Mesenchymal stem cell of the bone marrow (primary cell): ENCODE data around the genes EIF4A2 and SST.

DNA sequence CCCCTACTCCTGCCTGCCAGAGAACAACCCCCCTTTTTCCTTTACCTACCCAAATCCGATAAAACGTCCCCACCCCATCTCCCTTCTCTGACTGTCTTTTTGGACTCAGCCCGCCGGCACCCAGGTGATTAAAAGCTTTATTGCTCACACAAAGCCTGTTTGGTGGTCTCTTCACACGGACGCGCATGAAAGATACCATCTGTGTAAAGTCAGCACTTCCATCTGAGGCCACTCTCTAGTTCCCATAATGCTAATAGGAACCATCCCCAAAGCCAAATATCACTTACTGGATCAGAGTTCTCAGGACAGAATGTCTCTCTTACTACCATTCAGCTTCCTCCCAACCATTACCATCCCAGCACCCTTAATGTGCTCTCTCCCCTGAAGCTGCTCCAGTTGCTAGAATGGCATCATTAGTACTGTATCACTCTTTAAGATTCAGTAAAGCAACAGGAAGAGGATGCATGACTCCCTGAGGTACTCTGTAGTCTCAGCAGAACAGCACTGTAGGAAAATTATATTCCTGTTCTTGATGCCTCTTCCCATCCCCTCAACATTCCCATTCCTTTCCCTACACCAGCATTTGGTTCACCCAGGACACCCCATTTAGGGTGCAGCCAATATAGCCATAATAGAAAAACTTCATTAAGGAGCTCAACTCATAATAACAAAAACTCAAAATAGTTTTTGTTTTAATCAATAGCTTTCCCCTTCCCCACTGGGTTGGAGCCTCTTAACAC, 2.1 kb upstream of the HRG start:
- CAGE, long polyA plus RNA = no peak

DNA sequence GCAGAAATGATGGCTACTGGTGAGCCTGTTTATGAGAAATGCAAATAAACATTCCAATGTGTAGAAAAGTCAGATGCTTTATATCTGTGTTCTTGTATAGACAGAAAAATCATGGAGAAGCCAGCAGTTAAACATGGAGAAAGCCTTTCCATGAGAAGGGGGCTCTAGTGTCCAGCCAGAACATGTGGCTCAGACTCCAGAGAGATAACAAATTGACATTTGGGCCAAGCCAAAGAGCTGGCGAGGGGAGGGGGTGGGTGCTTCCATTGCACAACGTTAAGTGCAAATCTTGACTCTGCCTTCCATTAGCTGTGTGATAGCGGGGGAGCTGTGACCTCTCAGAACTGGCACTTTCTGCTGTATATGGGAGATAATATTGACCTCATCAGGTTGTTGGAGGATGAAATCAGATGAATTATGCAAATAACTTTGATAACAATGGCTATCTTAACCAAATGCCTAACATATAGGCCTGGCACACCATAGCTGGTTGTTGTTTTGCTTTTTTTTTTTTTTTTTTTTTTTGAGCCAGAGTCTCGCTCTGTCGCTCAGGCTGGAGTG, 3.2 kb downstream of the KNG1 start:
- CAGE, long polyA plus RNA = no peak

DNA sequence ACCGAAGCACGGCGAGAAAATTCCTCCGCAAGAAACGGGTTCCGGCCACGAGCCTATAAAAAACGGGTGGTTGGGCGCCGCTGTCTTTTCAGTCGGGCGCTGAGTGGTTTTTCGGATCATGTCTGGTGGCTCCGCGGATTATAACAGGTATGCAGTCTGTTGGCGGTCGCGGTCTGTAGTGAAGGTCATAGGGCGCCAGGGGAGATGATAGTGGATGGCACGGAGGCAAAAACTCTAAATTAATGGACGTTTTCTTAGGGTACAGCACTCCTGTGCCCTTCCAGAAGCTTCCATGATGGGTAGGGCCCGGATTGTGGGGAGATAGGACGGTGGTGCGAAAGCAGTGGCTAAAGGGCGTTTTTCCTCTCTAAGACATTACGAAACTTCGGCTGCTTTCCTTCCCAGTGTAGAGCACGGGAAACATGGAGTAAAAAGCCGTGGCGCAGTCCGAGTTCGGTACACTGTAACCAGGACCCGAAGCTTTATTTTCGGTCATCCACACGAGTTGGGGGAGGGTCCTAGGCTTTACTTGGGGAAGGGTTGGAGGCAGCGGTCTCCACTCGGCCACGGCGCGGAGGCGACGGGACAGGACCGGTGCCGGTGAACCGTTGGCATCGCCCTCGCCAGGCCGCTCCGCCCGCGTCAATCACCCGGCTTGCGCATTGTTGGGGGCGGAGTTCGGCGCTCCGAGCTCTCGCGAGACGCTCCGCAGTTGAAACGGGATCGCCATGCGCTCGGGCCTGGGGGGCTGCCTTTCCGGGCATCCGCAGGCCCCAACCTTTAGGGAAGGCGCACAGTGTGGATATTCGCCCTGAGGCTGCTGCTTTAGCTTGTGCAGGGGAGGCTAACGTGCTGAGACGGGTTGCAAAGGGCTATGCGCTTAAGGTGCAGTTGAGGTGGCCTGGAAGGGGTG, at the start of gene EIF4A2:
TSS of gene EIF4A2 (plus strand) at position 85 of the 913 bp plus-strand sequence.
- CAGE, long polyA plus RNA = no peak

DNA sequence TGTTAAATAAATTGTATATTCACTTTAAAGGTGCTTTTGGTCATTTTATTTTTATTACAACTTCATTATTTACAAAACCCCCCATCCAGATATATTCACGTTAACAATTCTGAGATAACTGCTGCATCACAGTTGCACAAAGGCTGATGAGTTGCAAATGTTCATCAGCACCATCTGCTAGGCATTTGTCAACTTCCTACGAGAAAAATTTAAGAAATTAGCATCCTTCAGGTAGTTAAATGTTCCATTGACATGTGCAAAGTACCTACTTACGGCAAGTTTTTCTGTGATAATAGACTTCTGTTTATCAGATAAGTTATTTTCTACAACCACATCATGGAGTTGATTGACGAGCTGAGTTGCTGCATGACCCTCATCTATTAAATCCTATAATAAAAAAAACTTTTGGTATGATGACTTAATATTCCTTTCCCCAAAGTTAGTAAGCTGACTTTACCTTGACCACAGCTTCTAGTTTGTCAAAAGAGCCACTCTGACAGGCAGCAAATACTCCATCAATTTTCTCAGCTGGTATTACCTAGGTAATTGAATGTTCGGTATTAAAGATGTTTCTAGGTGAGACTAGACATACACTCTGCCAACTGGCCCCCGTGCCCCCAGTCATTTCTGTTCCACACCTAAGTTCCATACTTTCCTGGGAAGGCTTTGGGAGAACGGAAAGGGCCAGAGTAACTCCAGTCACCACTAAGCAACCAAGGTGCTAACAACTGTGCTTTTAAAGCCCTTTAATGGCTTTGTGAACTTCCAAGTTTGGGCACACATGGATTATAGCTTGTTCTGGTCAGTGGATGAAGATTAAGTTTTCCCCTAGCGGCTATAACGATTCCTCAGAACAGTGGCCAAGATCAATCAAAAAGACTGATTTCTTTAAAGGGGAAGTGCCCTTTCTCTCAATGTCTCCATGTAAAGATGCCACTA, 6.8 kb downstream of the EIF4A2 start:
- CAGE, long polyA plus RNA = no peak

GRCh38 chr3:186824156-186825071, 18.1 kb upstream of the ADIPOQ start:
- CAGE, long polyA plus RNA = no peak

- CAGE, long polyA plus RNA = no peak
These were observed 27.4 kb downstream of the ST6GAL1 start for GRCh38 chr3:186957638-186958271.

DNA sequence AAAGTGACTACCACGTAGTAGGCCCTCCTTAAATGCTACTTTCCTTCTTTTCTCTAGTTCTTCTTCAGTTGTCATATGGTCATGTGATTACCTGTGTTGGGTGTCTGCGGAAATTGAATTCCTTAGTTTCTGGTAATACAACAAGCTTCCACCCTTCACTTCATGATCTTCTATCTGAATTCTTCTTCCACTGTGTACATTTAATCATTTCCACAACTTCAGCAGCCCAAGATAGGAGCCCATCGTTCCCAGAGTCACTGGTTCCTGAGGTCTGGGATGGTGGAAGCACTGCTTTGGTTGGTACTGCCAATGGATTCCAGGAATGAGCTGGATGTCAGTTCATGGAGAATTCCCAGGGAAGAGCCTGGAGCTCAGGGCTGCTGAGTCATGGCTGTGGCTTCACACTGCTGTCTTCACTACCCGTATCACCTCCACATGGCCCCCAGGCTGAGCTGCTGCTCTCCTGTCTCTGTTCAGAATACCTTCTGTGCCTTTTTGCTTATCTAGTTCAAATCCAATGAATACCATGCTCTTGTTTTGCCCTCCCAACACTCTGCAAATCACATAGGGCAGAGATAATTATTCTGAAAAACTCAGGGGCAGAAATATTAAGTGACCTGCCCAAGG, 98.6 kb downstream of the RPL39L start:
- CAGE, long polyA plus RNA = no peak

GRCh38 chr3:187286453-187287215, 4.9 kb downstream of the MASP1 start:
- CAGE, long polyA plus RNA = no peak

- CAGE, long polyA plus RNA = no peak
These were observed 43.8 kb downstream of the RTP4 start for GRCh38 chr3:187412041-187412396.

- CAGE, long polyA plus RNA = no peak
These were observed at the start of gene SST for GRCh38 chr3:187670092-187670740. TSS of gene SST (minus strand) at chr3:187670394.

DNA sequence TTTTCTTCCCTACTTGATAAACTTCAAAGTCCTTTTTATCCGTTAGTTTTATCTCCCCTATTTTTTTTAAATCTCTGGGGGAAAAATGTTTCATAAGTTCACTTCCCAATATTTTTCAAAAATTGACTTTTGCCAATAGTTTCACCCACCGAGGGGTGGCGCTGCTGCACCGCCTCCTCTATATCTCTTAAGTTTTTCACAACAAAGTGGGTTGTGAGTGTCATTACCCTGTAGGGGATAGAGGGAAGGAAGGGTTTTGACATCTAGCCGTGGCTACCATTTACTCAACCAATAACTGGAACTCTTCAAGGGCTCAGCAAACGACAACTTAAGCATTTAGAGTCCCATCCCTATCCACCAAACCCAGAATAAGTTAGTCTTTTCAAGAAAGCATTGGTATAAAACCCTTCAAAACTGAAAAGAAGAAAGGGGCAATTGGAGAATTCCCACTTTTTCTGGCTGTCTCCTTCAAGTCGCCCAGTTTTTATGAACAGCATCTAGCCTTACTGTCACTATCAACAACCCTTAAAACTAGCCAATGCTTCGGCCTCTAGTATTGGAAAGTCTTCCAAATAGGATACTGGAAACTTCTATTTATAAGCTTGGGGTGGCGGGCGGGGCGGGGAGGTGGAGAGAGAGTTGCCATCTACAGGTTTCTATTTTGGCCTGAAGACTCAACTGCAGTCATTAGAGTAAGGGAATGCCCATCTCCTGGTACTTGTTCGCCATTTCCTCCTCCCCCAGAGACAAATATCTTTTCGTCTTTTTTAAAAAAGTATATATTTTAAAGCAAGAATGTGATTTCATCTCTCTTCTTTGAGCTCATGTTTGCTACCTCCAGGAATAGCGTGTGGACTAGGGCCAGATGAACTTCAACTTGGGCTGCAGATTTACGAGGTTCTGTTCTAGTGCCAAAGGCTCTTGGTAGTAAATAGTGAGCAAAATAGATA, 3.0 kb downstream of the BCL6 start:
- CAGE, long polyA plus RNA = no peak

DNA sequence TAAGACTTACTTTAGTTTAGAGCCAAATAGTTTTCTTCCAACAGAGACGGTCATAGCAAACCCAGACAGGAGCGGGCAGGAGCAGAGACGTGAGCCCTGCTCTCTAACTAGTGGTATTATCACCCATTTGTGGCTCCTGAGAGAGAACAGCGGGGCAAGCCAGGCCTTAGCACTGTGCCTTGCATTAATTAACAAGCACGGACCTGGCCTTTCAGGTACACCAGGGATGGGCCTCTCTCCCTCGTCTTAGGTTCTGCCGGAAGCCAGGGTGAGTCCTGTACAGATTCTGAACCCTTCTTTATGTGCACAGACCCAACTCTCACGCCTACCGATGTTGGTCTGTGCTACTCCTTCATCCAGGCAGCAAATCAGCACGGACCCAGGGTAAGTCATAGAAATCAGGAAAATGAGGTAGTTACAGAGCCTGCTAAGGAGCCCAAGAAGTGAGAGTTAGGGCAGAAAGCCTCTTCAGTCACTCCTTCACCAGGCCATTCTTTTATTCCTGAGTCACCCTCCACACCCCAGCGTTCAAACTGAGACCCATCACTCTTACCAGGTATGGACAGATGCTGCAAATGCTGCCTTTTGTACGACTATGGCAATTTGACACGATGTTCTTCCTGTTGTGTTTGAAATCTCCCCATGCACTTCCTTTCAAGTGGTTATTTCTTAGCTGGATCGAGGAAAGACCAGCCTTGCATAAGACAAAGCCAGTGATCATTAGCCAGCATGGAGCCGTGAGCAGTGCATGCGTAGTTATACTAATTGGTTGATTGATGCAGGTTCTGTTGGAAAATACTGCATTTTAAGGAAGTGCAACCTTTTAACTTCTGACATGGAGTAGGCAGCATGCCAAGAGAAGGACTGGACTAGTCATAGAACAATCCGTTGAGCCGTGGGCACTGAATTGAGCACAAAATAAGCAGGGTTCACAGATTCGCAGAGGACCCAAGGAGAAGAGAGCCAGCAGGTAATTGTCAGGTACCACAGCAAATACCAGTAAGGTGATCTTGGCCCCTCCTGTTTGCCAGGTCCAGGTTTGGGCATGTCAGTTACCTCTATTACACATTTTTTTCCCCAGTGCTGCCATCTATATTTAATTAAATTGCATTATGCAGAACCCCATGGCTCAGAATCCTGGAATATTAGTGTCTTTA, 28.7 kb upstream of the BCL6 start:
- CAGE, long polyA plus RNA = no peak

DNA sequence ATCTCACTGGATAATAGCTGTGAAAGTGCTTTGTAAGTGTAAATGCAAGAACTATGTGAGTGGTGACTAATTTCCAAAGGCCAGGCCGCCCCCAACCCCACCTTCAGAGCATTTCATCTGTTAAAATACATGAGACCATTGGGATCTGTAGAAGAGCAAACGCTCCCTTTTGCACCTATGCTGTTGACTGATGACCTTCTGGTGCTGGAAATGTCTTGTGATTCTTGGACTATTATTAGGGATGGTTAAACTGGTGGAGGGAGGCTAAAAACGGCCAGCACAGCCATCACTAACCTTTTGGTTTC, 196.7 kb upstream of the LPP start:
- CAGE, long polyA plus RNA = no peak

GRCh38 chr3:187981934-187982666, 171.9 kb upstream of the LPP start:
- CAGE, long polyA plus RNA = no peak

GRCh38 chr3:188152887-188152974, 1.2 kb upstream of the LPP start:
- CAGE, long polyA plus RNA = no peak

- CAGE, long polyA plus RNA = no peak
These were observed 466 bp downstream of the LPP start for GRCh38 chr3:188154544-188154702.

DNA sequence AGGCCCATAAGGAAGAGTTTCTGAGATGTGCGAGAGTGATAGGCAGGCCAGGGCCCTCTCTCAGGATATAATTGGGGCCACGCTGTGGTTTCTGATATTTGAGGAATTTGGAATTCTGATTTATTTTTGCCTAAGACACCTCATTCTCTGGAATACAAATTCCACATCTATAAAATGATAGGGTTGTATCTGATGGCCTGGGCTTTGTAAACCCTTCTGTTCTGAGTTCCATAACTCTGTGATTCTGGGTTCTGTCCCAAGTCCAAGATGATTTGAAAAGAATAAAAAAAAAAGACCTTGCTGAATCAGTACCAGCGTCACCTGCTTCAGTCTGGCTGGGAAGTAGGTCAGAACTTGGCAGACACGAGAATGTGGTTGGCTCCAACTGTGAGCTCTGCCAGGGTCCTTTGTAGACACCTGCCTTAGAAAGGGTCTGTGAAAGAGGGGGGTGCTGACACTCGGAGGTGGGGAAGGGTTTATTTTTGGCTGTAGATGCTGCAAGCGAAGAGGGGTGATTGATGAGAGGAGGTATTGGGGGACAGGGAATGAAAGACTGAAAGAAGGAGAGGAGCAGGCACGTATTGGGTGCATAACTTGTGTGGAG, 35.5 kb downstream of the LPP start:
- CAGE, long polyA plus RNA = no peak

- CAGE, long polyA plus RNA = no peak
These were observed 63.8 kb downstream of the LPP start for GRCh38 chr3:188217607-188218400.

GRCh38 chr3:188218653-188219856, 65.1 kb downstream of the LPP start:
- CAGE, long polyA plus RNA = no peak

DNA sequence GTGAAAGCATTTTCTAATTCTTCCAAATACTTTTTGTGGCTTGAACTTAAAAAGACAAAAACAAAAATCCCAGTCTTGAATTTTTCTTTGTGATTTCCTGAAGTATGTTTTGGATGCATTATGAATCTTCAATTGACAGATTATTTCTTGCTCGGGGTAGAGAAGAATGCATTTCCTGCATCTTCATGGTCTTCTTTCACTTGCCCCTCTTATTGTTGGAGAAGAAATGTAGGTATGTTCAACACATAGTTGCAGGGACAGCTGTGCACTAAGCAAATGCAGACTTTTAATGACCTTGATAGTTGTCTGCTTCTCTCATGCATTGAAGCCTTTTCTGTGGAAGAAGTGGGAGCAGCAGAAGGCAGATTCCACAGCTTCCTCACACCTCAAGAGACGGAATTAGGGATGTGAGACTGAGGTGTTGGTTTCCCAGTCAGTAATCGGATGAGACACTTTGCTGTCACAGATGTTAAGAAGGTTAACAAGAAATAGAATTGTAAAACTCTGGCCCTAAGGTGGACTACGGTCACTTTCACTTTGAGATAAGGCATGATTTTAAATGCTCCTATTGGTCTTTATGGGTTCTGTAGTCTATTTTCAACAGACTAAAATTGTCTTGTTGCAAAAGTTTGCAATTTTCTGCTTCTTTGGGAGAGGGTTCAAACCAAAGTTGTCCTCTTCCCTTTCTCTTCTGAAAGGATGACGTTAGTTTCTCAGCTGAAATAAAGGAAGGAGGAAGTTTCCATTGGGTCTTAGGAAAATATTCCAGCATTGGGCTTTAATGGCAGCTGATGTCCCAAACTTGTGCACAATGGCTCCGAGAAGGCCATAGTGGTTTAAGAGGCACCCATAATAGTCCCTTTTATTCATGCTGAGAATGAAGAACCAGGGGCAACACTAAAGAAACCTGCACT, 117.4 kb downstream of the LPP start:
- CAGE, long polyA plus RNA = no peak